Iris pigment epithelial cell (primary cell): ENCODE measurements around a stretch of chr7.

GRCh38 chr7:73766660-73767350 lies 3.3 kb downstream of the CLDN3 start:
- RRBS: no CpG with 5 or more reads among the region's 18 CpGs

DNA sequence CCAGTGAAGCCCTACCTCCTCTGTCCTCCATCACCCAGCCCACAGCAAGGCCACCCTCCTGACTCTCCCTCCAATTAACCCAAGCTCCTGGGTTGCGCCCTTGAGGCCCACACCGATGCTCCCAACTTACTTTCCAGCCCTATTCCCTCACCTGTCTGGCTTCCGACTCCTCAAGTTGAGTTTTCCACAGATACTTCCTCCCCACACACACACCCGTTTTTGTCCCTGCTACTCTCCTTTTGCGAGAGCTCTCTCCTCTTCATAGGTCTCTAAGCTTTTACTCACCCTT lies 7.8 kb upstream of the CLDN4 start:
- RRBS: no CpG with 5 or more reads among the region's 5 CpGs

DNA sequence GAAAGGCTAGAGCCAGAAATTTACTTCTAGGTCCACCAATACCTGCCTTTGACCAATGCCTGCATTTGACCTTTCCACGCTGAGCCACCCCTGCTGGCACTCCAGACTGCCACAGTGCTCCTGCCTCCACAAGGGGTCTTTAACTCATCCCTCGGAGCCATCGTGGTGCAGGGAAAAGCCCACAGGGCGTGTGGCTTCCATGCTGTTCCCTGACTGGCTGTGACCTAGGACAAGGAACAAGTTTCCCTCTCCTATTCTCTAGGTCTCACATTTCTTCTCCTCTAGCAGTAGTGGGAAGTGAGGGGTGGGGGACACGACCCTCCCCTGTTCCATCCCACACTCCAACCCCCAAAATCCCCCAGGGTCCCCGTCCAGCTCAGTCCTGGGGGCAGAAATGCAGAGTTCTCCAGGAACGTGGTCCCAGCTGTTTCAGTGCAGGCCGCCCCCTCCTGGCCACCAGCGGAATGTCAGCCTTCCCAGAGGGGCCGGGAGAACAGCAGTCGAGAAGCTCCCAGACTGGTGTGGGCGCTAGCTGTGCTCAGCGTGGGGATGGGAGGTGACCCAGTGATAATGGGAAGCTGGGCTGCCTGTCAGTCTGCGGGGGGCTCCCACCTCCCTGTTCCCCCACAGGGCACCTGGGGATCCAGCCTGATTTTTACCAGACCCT lies 1.3 kb upstream of the ELN start:
- RRBS: no CpG with 5 or more reads among the region's 14 CpGs

- RRBS: 47% methylated on average over 5 of the region's 20 CpGs
Measured at GRCh38 chr7:74034001-74034689, 6.2 kb downstream of the ELN start.

GRCh38 chr7:74042948-74044067 lies 15.3 kb downstream of the ELN start:
- RRBS: 20% methylated on average over 2 of the region's 29 CpGs

GRCh38 chr7:74059606-74060746 lies 23.6 kb upstream of the LIMK1 start:
- RRBS: no CpG with 5 or more reads among the region's 26 CpGs

DNA sequence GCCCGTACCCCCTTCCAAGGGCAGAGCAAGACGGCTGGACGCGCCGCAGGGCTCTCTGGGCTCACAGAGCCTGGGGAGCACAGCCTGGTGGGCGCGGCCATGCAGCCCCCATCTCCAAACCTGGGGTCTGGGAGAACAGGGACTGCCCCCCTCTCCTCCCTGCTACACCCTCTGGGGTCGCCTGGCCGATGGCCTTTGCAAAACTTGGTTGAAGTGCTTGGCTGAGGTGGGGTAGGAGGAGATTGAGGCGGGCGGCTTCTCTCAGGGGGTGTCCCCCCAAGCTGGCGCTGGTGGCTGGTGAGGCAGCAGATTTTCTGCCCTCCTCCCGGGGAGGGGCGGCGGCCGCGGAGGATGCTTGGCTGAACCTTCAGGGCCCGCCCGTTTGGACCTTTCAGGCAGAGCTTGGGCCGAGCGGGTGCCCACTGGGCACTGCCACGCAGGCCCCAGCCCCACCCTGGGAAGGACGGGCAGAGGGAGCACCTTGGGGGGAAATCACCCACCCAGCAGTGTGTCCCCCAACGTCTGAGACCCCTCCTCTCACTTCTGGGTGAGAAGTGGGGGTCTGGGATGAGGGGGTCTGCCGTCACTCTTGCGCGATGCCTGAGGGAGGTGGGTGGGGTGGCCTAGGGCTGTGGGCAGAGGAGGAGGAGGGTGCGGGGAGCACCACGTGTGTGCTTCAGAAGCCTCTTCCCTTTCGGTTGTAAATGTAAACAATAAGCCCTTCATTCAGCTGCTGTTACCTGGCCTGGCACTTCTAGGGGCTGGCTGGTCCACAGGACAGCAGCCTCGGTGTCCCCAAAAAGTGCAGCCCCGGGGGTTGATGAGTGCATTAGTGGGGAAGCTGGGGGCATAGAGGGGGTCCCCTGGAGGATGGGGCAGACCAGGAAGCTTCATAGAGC lies 1.1 kb downstream of the CLIP2 start:
- RRBS: no CpG with 5 or more reads among the region's 32 CpGs

- RRBS: 32% methylated on average over 3 of the region's 16 CpGs
Measured at GRCh38 chr7:74324757-74325477, 35.7 kb downstream of the CLIP2 start.

GRCh38 chr7:74454224-74454580 lies 496 bp downstream of the GTF2IRD1 start:
- RRBS: 8% methylated on average over 21 of the region's 30 CpGs

DNA sequence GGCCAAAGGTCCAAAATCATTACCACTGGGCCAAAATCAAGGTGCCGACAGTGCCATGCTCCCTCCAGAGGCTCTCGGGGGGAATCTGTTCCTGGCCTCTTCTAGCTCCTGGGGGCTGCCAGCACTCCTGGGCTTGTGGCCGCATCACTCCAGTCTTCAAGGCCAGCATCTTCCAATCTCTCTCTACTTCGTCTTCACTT lies 38.9 kb downstream of the GTF2IRD1 start:
- RRBS: no CpG with 5 or more reads among the region's 4 CpGs

DNA sequence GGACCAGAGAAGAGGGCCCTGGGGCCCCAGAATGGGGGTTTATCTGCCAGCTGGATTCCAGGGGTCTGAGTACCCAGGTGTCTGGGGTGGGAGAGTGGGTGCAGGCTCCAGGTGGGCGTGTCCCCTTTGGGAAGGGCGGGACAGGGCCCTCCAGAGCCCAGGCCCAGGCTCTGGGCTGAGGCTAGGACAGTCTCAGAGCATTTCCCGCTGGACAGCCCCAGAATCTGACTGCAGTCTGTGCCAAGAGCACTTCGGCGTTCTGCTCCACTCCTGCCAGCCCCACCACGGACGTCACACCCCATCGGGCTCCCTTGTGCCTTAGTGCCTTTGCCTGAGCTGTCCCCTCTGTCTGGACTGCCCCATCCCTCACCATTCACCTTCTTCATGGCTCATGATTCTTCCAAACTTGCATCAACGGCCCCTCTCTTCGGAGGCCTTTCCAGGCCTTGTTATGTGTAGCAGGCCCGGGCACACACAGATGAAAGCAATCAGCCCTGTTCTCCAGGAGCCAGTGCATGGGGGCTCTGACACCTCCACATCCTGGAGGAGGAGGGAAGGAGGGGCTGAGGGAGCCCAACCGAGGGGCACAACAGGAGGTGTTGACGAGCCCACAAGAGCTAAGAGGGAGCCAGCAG lies 41.5 kb downstream of the GTF2IRD1 start:
- RRBS: no CpG with 5 or more reads among the region's 13 CpGs

DNA sequence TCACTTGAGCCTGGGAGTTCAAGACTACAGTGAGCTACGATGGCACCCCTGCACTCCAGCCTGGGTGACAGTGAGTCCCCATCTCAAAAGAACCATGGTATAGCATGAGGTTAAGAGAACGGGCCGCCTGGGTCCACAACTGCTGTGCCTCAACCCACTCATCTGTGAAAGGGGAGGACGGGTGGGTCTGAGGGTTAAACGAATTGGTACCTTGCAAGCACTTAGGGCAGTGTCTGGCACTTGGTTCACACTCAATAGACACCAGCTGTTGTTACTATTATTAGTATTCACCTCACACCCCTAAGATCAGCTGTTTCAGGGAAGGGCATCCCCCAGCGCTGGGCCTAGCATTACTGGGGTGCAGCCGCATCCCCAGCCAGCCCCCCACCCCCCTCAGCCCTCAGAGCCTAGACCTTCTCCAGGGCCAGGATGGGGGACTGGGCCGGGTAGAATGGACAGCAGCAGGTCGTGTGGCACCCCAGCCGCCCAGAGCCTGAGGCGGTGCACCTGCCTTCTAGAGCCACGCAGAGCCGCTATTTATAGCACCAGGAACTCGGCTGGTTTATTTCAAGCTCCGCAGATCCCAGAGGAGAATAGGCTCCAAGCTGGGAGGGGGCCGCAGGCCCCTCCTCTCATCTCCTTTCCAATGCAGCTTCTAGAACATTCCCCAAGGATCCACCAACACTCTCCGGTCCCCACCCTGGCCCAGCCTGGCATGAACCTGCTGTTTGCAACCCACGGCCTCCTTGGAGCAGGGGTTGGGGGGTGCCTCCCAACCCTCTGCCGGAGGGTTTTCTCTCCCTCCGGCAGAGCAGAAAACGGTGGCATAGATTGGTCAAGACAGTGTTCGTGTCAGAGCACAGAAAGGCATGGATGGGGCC lies 60.5 kb downstream of the GTF2IRD1 start:
- RRBS: 84% methylated on average over 4 of the region's 22 CpGs

DNA sequence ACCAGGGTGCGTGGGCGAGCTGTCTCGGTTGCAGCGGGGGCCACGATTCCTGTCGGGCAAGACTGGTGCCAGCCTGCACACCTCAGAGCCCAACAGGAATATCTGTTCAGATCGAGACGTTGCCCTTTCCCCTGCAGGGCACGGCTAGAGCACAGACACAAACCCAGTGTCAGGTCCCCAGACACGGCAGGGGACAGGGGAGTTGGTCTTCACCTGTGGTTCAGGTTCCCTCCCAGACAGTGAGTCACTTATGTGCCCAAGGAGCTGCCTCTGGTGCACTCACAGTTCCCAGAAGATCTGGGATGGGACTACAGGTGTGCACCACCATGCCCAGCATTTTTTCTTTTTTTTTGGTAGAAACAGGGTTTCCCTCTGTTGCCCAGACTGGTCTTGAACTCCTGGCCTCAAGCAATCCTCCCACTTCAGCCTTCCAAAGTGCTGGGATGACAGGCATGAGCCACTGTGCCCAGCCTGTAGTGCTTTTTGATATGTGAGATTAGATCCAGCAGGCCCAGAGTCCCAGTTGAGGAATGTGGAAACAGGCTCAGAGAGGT lies 75.4 kb upstream of the GTF2I start:
- RRBS: no CpG with 5 or more reads among the region's 10 CpGs

GRCh38 chr7:74612133-74612945 lies 45.2 kb upstream of the GTF2I start:
- RRBS: no CpG with 5 or more reads among the region's 12 CpGs

GRCh38 chr7:75171848-75172156 lies 79.4 kb downstream of the GTF2IRD2B start:
- RRBS: no CpG with 5 or more reads among the region's 9 CpGs

DNA sequence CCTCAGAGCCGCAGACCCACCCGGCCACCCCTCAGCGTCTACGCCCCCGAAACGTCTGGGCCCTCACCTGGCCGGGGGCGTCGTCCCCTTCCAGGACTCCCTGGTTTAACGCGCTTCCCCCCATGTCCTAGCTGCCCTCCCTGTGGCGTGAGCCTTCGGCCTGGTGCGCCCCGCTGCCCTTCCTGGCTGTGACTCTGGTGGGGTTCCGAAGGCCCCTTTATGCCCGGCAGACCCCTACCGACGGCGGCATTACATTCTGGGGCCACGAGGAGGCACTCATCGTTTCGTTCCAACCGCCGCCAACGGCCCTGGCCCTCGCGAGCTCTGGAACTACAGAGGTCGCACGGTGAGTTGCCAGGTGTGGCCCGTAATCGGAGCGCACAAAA lies 278 bp upstream of the TRIM73 start:
- RRBS: no CpG with 5 or more reads among the region's 33 CpGs

DNA sequence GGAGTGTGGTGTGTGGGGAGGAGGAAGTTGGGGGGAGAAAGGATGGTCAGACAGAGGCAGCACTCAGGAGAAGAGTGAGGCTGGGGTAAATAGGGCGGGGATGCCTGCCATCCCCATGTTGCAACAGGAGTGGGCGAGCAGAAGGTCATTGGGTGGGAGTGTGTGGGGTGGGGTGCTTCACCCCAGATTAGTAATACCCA lies 3.6 kb upstream of the CCL24 start:
- RRBS: no CpG with 5 or more reads among the region's 2 CpGs

DNA sequence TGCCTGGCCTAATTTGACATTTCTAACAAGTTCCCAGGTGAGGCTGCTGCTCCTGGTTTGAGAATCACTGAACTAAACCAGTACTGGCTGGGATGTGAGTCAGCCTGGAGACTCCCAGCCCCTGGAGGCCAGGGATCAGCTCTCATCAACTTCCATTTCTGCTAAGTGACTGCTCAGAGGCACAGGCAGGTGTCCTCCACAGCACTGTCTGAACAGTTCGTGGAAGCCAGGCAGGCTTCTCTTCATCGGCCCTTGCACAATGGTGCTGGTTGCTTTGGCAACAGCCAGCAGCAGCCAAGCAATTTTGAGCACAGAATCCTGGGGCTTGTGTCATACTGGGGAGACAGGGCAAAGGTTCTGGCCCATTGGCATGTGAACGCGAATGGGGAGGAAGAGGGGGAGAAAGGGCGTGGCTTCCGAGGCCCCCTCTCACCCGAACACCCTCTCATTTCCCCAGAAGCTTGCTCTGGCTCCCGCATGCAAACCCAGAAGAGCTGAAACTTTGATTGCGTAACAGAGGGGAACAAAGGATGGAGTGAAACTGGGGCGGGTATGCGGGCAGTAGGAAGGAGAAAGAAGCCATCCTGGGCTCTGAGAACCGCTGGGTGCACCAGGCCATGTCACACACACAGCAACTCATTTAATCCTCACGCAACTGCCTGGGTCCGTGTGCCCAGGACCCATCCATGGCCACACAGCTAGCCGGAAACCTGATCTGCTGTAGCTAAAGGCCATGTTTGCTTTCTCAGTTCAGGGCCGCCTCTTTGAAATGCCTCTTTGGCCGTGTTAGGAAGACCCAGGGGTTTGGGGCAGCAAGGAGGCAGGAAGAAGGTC lies 8.9 kb upstream of the POR start:
- RRBS: no CpG with 5 or more reads among the region's 17 CpGs

- RRBS: 87% methylated on average over 3 of the region's 17 CpGs
Measured at GRCh38 chr7:75968431-75969044, 25.9 kb downstream of the TMEM120A start.

DNA sequence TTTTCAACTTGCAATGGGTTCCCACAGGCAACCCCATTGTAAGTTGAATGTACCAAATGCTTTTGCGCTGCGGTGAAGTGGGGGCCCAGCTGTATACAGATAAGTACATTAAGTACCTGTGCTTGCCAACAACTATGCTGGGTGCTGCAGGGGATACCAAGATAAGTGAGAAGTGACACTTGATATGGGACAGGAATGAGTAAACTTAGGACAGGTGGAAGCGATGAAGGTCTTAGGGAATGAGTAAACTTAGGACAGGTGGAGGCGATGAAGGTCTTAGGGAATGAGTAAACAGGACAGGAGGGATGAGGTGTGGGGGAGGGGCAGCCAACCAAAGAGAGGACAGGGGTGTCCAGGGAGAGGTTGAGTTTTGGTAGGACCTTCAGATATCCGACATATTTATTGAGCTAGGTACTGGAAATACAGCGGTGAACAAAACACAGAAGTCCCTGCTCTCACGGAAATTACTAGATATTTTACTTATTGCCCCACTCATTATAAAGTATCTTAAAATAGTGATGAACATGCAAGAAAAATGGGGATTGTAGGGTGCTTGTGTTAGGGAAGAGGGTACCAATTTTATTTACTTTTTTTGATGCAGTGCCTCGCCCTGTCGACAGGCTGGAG lies 1.5 kb downstream of the MDH2 start:
- RRBS: no CpG with 5 or more reads among the region's 9 CpGs